ENCODE measurements around the genes TMEM254 and MAT1A.

DNA sequence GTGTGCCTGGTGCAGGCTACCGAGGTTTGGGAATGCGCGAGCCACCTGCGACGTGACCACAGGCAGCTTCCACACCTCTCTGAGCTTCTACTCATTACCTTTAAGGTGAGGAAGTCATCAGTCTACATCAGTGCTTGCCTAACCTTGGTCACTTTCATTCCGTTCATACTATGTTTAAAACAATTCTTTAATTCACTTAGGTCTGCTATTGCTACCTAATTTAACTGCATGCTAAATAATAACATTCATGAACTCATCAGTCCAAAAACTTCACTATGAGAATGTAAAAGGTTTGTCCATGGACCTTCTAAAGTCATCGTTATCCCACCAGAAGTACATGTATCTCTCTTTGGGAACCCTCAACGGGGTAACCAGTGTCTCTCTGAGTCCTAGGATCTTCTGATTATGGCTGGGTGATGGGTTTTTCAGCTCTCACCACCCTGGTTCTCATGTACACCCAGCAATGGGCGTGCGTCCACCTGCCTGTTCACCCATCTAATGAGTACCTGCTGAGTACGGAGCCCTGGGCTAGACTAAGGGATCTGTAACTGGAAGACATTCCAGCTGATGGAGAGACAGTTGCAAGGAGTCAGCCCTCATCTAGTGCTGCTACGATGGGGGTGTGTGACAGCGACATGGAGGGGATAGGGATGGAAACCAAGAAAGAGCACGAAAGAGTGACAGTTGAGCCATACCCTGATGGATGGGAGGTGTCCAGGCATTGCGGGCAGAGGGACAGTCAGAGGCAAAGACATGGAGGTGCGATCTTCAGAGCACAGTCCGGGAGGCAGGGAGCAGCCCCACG, 124.5 kb downstream of the ZMIZ1 start:
- PRO-cap, result no peak
- RAMPAGE, long total RNA, result no peak

DNA sequence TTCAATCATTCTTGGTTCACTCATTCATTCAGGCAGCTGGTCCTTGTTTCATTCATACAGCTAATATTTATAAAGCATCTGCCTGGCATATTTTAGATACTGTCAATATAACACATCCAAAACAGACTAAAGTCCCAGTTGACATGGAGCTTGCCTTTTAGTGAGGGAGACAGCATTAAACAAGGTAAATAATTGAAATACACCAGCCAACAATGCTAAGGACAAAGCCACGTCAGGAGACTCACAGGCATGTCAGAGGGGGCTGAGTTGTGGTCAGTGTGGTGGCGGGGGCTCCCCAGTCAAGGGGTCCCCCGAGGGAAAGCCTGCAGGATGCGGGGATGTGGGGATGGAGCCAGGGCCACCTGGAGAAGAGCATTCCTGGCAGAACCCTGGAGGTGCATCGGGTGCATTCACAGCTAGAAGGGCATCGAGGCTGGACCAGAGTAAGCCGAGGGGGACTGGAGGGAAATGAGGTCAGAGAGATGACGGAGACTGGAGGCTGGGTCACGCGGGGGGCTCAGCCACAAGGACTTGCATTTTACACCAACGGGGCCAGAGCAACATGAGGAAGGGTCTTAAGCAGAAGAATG, 110.4 kb upstream of the PPIF start:
- PRO-cap, result no peak
- RAMPAGE, long total RNA, result no peak

DNA sequence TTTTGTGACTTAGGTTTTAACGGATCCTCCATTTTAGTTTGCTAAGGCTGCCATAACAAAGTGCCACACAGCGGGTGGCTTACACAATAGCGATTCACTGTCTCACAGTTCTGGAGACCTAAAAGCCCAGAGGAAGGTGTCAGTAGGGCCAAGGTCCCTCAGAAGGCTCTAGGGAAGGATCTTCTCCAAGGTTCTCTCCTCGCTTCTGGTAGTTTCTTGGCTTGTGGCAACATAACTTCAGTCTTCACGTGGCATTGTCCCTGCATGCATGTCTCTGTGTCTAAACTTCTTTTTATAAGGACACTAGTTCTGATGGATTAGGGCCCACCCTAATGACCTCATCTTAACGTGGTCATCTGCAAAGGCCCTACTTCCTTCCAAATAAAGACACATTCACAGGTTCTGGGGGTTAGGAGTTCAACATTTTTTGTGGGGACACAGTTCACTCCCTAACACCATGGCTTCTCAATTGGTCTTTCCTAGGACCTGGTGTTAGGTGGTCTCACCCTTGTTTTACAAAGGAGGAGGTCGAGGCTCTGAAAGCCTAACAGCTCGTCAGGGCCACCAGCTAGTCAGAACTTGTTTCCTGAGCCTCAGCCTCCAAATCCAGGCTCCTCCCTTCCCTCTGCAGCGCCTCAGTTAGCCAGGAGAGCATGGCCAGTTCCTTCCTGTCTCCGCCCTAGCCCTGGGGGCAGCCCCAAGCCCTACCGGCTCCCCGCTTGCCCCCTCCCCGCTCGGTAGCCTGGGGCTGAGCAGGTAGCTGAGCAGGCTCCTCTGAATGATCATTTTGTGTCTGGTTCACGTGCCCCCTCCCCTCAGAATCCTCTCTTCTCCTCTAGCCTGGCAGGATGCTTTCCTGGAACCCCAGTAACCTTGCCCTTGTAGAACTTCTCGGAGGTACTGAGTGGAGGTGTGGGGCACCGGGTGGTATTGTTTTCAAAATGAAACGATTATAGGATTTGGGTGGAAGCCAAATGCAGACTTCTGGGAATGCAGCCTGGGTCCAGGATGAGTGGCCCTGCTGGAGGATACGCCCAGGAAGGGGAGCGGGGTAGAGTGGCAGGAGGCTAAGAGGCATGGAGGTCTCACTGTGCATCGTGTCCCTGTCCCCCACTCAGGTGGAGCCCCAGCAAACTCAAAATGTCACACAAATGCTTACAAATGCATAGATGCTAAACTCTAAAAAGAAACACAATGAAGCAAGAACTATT, 109.5 kb upstream of the PPIF start:
- PRO-cap, result no peak
- RAMPAGE, long total RNA, result no peak

- PRO-cap, result no peak
- RAMPAGE, long total RNA, result no peak
Observed at GRCh38 chr10:79238553-79238981, 108.7 kb upstream of the PPIF start.

- PRO-cap, result bidirectional peak, plus-strand start at chr10:79245184, minus-strand start at chr10:79245136
- RAMPAGE, long total RNA, result no peak
Observed at GRCh38 chr10:79244212-79245383, 102.7 kb upstream of the PPIF start.

DNA sequence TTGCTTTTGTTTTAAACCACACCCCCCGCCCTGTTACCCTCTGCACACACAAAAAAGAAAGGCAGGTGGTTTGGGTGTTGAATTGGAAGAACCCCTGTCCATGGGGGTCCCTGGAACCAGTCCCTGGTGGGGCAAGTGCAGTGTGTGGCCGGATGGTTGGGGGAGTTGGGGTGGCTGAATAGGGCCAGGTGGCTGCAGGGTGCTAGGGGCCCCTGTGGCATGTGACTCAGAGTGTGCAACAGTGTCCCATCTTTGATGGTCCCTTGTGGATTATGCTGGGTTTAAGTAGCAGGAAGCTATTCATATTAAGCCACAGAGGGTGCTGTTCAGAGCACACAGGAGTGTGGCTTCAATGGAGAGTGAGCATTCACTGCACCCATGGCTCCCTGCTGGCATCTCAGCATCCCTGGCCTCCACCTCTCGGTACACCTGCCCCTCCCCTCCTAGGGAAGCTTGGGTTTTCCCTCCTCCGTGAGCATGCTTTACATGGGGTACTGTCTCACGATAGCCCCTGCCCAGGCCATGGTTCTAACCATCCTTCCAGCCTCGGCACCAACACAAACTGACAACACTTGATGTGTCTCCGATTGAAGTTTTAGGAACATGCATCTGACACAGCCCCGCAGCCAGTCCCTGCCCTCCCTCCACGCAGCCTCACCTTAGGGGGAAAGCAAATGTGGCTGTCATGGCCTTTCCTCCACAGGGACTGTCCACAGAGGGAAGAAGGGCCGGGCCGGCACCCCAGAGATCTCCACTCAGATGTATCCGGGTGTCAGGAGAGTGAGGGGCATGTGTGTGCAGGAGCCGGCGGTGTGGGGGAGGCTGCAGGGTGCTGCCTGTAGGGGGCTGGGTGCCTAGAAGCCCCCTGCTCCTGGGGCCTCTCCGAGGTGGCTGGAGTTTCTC, 30.4 kb upstream of the PPIF start:
- PRO-cap, result bidirectional peak, plus-strand start at position 313 of the sequence, minus-strand start at position 274 of the sequence
- RAMPAGE, long total RNA, result no peak

- PRO-cap, result no peak
- RAMPAGE, long total RNA, result no peak
Observed at GRCh38 chr10:79322342-79323187, 24.7 kb upstream of the PPIF start.

GRCh38 chr10:79385562-79386535, 38.6 kb downstream of the PPIF start:
- PRO-cap, result no peak
- RAMPAGE, long total RNA, result no peak

DNA sequence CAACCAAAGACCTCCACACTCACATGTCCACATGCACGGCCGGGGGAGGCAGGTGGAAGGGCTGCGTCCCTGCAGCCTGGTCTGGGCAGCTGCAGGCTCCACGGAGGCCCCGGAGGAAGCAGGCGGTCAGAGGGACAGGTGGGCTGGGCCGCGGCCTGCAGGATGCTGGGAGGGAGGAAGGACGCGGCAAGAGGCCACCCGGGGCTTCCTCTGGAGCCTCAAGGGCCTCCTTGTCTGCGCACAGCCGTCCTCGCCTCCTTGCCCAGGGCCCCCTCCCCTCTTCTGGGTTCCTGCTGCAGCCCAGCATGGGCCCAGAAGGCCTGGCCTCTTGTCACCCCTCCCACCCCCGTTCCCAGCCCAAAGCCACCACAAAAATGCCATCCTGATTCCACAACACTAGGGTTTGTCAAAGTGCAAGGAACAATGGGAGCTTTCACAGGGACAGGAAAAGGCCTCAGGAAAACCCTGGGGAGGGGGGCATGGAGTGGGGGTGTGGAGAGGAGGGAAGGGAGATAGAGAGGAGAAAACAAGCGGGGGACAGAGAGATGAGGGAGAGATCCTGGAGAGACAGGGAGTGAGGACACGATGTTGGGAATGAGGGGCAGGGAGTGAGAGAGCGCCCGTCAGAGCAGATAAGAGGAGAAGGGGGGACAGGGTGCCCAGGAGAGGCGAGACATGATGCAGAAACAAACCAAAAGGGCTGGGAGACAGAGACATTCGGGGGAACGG, 41.9 kb downstream of the ZCCHC24 start:
- PRO-cap, result no peak
- RAMPAGE, long total RNA, result no peak

DNA sequence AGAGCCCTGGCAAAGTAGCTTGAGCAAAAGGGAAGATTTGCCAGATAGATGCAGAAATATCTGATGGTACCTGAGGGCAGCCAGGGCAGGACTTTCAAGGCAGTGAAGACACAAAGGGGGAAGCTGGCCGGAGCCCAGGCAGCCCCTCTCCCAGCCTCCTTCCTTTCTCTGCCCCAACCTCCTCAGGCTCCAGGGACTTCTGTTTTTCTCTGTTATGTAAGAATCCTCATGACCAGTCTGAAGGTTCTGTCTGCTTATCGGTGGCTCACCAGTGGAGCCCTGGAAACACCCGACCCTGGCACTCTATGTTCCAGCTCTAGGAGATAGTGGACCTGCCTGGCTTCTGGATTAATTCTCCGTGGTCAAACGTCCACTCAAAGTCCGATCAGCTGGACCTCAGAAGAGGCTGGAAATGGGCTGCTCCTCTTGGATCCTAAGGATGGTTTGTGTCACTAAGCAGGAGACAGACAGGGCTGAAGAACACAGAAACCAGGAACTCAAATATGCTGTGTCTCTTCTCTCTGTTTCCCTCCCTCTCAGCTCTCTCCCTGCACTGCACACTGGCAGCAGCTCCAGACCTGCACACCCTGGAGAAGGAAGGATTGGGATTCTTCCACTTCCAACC, 22.3 kb upstream of the ZCCHC24 start:
- PRO-cap, result no peak
- RAMPAGE, long total RNA, result no peak

GRCh38 chr10:79927025-79927847, 21.7 kb downstream of the SFTPD start:
- PRO-cap, result no peak
- RAMPAGE, long total RNA, result no peak

DNA sequence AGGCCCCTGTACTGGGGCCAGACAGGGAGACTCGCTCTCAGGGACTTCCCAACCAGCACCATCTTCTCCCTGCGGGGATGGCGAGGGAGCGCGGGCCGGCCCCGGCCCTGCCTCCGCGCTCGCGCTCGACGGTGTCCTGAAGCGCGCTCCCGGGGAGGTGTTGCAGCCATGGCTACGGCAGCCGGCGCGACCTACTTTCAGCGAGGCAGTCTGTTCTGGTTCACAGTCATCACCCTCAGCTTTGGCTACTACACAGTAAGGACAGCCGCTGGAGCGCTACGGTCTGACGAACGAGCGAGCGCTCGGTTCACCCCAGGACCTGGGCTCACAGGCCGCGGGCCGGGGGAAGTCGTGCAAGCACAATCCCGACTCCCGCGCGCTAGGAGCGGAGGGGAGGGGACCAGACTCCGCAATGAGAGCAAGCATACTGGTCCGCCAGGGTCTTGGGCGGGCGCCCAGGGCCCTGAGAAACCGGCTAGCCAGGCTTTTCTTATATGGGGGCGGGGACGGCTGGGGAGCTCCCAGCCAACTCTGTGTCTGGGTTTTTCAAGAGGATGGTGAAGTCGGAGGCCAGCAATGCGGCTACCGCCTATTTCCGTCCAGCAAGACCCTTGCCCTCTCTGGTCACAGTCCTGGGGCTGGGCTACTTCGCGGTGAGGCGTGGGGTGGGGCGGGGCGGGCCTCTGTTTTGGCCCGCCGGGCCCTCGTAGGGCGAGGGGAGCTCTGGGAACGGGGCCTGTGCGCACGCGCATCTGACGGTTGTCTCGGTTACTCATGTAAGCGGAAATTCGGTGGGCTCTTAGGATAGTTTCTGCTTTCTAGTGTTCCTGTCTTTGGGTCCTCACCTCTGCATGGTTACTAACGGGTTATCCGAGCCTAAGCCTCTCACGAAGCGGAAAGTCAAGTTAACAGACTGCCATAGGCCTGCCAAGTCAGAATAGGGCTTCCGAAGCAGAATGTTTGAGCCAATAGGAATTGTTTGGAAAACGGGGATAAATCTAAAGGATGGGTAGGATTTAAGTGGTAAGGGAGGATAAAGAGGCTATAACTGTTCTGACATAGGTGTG, at the start of gene TMEM254:
TSS of gene TMEM254 (plus strand) at position 134 of the 1,067 bp plus-strand sequence.
- PRO-cap, result bidirectional peak, plus-strand start at position 749 of the sequence, minus-strand start at position 613 of the sequence
- RAMPAGE, long total RNA, result start-site peak on the plus strand centred at position 152 of the sequence, 12 bp wide, 28 and 28 reads in 2 replicates

DNA sequence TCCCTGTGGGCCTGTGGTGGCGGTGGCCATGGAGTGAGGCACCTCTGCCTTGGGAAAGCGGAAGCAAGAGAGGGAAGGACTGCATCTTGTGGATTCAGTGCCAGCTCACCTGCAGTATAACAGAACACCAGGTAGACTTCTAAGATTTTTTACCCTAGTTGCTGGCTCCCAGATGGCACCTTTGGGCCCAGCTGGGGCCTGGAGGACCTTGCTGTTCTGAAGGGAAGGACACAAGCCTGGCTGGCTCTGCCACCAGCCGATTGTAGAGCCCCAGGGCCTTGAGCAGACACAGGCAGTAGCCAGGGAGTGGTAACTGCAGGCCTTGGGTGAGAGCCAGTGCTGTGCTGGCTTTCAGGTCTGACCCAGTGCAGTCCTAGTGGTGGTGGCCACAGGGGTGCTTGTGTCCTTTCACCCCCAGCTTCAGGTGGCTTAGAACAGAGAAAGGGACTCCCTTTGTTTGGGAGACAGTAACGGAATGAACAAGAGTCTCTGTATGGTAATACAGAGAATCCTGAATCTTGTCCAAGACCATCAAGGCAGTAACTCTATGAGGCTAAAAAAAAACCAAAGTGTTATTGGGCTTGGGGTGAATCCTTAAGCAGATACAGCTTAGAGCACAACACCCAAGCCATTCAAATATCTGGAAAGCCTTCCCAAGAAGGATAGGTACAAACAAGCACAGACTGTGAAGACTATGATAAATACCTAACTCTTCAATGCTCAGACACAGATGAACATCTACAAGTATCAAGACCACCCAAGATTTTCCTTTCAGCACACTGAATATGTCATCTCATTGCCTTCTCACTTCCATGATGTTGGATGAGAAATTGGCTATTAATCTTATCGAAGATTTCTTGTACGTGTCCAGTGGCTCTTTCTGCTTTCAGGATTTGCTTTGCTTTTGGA, 16.0 kb downstream of the PLAC9 start:
- PRO-cap, result no peak
- RAMPAGE, long total RNA, result no peak

- PRO-cap, result no peak
- RAMPAGE, long total RNA, result no peak
Observed at GRCh38 chr10:80159559-80160304, 27.2 kb downstream of the PLAC9 start.

- PRO-cap, result no peak
- RAMPAGE, long total RNA, result no peak
Observed at GRCh38 chr10:80203084-80204114, 1.9 kb downstream of the ANXA11 start.

- PRO-cap, result no peak
- RAMPAGE, long total RNA, result no peak
Observed at GRCh38 chr10:80272690-80273494, 16.6 kb downstream of the MAT1A start.

GRCh38 chr10:80275834-80276033, 13.7 kb downstream of the MAT1A start:
- PRO-cap, result no peak
- RAMPAGE, long total RNA, result no peak

- PRO-cap, result no peak
- RAMPAGE, long total RNA, result no peak
Observed at GRCh38 chr10:80289113-80290260, at the start of gene MAT1A. Gene MAT1A, minus strand, starts transcription at chr10:80289658.

- PRO-cap, result no peak
- RAMPAGE, long total RNA, result no peak
Observed at GRCh38 chr10:80473584-80474609, 19.8 kb downstream of the TSPAN14 start.

DNA sequence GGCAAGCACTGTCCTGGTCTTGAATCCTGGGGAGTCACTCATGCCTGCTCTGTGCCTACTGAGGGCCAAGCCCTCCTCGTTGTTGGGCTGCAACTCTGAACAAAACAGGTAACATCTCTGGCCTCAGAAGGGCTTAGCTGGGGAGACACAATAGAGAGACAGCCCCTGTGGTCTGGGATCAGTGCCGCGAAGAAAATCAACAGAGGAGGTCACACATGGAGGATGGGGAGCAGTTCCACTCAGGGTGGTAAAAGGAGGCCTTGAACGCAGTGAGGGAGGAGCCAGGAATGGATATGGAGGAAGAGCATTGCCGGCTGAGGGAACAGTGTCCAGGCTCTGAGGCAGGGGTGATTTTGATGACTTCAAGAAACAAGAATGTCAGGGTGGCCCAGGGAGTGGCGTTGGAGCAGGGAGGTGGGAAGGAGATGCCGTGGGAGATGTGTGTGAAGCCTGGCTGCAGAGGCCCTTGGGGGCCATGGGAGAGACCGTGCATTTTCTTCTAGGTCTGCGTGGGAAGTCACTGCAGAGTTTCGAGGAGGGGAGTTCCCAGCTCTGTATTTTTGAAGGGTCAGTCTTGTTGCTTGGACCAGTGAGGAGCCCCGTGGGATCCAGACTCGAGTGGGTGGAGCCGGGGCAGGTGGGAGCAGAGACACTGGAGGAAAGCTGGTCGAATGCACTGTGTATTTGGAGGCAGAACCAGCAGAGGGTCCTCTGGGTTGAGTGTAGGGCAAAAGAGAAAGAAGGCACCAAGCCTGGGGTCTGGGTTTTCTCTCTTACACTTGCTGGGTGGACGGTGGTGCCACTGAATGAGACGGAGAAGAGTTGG, 35.7 kb upstream of the SH2D4B start:
- PRO-cap, result no peak
- RAMPAGE, long total RNA, result no peak